Vein endothelial cell (primary cell): ENCODE results near the gene PREP.

DNA sequence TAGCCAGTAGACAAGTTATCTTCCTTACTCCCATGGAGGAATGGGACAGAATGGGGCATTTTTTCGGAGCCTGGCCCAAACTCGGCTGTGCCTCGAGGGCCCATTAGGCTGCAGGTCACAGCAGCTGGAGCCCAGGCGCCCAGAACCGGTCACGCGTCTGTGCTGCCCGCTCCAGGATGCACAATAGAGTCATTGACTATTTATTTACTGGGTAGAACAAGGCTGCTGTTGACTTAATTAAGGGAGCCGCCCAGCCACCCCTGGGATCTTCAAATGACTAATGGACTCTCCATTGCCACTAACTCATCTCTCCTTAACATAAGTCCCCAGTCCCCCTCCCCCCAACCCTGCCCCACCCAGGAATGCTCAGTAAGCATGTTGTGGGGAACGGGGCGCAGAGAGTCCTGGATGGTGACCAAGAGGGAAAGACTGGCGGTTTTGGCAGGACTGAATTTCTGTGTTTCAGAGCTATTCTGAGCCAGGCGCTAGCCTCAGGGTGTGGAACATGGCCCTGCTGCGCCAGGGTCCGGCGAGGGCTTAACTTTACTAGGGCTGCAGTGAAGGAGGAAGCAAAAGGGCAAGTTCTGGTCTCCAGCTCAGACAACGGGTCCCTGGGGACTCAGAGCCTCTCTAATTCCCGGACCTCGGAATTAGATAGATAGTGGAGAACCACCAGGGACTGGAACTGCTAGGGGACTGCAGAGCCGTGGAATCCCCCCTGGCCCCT, 1.7 kb upstream of the GRIK2 start:
- CAGE, long polyA plus RNA = no peak

DNA sequence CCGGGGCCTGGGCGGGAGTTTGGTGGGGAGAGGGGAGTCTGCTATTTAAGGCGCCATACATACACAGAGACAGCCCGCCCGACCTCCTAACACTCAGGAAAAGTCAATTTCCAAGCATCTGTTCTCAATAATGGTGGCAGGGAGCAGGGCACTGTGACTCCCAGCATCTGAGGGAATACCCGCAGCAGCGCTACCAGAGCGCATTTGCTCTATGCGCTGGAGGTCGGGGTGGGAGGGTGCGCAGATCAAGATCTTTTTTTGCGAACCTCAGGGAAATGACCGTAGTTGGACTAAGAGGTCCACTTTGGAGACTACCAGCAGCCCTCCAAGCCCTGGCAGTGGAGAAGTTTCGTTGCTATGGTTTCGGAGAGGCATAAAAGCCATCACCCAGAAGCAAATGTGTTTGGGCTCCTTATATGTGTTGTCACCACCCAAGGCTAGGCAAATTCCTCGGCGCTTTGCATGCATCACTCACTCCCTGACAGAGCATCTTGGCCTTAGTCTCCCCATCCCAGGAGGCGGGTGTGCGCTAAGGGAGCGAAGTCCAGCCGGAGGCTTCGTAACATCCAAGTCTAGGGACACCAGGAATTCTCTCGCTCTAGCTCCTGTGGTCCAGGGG, 481 bp upstream of the GRIK2 start:
- CAGE, long polyA plus RNA = no peak

DNA sequence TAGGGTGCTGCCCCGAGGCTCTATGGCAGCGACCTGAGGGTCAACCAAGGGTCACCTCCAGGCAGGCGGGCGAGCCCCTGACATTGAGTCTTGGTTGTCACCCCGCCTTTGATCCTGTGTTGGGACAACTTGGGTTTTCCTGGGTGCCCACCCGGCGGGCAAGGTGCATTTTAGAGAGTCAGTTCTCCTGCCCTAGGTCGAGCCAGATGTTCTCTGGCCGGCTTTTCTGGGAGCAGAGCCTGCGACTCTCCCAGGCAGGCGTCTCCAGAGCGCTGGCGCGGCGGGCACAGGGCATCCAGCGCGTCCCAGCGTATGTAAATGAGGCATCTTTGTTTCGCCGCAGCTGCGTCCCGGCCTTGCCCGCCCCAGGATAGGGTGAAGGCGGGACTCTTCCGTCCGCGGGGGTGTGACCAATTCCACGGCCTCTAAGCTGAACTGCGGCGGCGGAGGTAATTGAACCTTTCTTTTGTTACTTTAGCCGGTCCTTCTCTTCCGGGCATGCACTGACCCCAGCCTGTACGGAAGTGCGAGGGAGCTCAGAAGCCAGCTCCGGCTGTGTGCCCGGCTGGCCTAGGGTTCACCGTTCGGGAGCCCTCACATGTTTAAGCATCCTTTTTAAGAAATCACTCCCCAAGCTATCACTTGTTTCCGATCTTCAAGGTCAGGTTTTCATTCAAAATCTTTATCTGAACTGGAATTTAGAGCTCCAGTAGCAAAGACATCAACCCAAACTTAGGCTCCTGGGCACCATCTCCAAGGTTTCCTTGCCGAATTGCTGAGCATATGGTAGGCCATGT, 9.2 kb downstream of the GRIK2 start:
- CAGE, long polyA plus RNA = no peak

DNA sequence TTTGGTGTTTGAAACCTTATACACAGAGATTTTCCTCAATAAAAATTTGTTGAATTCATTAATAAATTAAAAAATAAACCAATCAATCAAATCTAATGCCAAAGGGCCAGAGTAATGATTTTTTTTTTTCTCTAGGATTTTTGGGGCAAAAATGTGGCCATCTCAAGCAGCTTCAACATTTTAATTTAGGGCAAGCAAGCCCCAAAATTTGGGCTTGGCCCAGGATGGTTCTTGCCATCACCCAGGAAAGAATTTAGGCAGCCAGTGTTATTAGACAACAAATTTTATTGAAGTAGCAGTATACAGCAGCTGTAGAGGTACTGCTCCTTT, 576.5 kb downstream of the GRIK2 start:
- CAGE, long polyA plus RNA = no peak

GRCh38 chr6:104953485-104954217, 3.3 kb upstream of the LIN28B start:
- CAGE, long polyA plus RNA = no peak

- CAGE, long polyA plus RNA = no peak
Measured at GRCh38 chr6:105278857-105279270, 99.0 kb upstream of the POPDC3 start.

GRCh38 chr6:105373250-105373681, 29.6 kb downstream of the PREP start:
- CAGE, long polyA plus RNA = no peak

- CAGE, long polyA plus RNA = no peak
Measured at GRCh38 chr6:105389454-105389939, 13.4 kb downstream of the PREP start.

DNA sequence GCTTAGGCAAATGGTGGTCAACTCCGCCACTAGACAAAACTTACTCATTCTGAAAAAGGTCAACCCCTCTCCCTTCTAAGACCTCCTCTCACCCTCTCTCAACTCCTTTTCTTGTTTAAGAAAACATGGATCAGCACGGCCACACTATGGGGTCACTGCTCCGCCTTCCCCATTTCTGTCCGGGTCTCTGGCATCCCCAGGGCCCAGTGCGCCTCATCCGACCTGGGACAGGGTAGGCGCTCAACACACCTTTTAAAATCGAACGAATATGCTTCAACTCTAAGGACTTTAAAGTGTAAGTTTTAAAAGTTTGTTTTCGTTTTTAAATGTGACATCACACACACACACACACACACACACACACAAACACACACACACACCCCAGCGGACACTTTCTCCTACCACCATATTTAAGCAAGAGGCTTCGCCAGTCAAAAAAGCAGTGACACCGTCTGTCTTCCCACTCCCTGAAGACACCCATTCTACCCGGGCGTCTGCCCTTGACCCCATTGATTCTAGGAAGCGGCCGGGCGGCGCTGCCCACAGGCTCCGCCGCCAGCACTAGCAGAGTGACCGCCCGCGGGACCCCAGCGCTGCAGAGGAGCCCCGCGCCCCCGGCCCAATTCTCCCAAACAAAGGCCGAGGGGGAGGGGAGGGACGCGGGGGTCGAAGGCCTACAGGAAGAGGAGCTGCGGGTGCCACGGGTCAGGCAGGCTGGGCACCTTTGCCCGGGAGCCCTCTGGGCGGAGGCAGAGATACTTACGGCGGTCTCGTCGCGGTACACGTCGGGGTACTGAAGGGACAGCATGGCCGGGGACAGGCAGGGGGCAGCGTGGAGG, 579 bp downstream of the PREP start:
- CAGE, long polyA plus RNA = no peak

GRCh38 chr6:105402923-105403821, at the start of gene PREP:
TSS of gene PREP (minus strand) at chr6:105403082.
- CAGE, long polyA plus RNA = no peak

DNA sequence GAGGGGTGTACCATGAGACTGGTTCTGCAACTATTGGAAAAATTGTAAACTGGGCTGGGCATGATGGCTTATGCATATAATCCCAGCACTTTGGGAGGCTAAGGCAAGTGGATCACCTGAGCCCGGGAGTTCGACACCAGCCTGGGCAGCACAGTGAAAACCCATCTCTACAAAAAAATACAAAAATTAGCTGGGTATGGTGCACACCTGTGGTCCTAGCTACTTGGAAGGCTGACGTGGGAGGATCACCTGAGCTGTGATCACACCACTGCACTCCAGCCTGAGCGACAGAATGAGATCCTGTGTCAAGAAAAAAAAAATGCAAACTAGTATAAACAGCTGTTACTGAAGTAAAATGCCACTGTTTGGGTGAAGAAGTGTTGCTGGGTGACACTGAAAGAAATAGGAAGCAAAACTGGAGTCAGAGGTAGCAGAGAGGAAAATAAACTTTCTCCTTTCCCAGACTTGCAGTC, 241.1 kb upstream of the PREP start:
- CAGE, long polyA plus RNA = no peak

- CAGE, long polyA plus RNA = no peak
Measured at GRCh38 chr6:105791725-105792307, 294.3 kb upstream of the PRDM1 start.

DNA sequence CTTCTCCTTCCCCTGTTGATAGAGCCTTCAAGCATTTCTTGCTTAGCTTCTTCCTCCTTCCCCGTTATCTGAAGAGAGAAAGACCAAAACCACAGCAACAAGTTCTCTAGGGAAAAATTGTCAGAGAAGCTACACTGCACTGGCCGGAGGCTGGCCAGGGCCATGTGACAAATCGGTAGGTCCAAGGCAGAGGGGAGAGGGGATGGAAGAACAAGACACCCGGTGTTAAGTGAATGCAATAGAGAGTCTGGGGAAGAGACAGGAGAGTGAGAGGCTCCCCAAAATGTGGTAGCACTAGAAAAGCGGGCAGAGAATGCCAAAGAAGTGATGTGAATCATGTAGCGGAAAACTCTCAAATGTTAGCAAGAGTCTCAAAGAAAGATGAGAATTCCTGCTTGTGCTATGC, 202.0 kb upstream of the PRDM1 start:
- CAGE, long polyA plus RNA = no peak

- CAGE, long polyA plus RNA = no peak
Measured at GRCh38 chr6:105991938-105992318, 94.2 kb upstream of the PRDM1 start.

- CAGE, long polyA plus RNA = no peak
Measured at GRCh38 chr6:105992390-105993259, 93.5 kb upstream of the PRDM1 start.

DNA sequence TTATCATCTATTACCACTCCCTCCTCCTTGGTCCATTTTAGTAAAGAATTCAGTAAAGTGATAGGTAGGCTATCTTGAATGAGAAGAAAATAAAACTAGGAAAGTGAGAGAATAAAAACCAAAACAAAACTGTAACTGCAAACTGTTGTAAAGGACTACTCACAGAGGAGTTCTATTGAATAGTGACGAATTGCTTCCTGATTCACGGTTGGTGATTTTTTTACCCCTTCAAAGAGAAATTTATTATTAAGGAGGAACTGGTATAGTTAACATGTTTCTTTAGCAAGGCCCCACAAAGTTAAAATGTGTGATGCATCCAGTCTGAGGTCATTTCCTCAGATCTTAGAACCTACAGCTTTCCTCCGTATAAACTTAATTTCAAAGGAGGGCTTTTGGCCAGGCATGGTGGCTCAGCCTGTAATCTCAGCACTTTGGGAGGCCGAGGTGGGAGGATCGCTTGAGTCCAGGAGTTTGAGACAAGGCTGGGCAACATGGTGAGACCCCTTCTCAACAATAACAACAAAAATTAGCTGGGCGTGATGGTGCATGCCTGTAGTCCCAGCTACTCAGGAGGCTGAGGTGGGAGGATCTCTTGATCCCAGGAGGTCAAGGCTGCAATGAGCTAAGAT, 8.2 kb downstream of the PRDM1 start:
- CAGE, long polyA plus RNA = no peak

DNA sequence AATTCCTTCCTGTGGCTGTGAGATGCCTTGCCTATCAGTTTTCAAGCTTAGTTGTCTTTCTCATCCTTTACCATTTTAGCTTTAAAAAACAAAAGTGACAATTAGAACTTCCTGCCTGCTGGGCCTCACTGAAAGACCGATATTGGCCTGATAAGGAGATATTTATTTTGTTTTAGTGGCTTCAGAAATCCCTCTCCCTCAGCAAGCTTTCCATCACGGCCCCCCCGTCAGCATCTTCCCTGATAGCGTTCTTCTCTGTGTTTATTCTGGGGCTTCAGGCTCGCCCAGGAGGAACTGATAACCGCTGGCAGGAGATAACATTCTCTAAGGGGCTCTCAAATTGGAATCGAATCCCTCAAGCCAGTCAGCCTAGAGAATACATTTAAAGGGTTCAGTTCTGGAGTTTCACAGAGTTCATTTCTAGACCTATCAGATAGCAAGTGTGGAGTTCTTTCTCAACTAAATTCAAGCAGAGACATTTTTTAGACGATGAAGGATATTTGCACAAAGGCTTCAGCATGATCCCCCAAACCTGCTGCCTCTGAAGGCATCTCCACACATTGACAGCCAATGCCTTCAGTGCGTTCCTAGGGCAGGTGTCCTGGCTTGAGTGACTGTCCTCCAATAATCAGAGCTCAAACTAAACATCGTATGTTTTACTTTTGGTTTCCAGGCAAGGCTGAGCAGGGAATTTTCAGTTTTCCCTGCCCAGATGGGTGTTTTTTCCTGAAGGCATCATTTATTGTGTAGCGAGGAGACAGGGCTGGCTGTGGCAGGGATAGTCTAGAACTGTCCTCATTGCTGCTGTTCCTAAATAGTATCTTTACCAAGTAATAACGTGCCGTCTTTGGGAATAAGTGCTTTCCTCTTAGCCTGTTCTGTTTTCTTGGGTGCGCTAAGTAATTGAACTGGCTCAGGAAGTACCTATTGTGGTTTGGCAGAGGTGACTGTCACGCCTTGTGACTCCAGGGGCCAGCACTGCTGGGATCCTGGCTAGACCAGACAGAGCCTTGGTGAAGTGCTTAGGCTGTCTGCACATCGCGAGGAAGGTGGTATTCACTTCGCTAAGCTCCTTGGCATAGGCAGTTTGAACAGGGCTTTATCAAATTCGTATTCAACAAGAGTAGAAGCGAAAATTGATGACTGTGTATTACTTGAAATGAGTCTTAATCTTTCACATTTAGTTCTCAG, 17.2 kb downstream of the PRDM1 start:
- CAGE, long polyA plus RNA = no peak

GRCh38 chr6:106129518-106130066, 43.5 kb downstream of the PRDM1 start:
- CAGE, long polyA plus RNA = no peak

- CAGE, long polyA plus RNA = no peak
Measured at GRCh38 chr6:106458221-106458592, 97.7 kb downstream of the CRYBG1 start.

DNA sequence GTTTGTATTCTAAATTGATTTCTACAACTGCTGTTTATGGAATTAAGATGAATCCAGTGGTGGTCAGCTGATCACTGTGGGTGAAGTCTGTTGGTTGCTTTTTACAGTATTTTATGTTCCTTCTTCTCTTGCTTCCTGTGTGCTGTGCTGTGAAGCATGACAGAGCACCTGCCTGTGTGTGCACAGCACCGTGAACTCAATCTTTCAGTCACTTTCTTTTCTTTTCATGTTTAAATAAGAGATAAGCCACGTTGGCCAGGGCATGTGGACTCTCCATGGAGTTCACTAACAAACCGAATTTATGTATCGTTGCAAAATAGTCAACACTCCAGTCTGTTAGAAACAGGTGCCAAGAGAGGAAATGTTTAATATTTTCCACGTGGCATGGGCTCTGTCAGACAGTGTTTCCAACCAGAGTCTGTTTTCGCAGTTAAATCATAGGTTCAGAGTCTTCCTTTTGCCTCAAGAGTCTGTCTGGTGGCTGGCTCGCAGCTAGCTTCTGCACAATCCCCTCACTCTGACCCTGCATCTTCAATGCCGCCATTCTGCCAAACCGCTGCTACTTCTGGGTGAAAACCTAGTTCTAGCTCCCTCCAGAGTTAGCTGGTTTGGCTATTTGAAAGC, 73.2 kb downstream of the QRSL1 start:
- CAGE, long polyA plus RNA = no peak